ENCODE measurements around a stretch of chr4.

- RRBS: 2% methylated on average over 74 of the region's 116 CpGs
Observed at GRCh38 chr4:41360235-41361175, 103.8 kb downstream of the UCHL1 start.

DNA sequence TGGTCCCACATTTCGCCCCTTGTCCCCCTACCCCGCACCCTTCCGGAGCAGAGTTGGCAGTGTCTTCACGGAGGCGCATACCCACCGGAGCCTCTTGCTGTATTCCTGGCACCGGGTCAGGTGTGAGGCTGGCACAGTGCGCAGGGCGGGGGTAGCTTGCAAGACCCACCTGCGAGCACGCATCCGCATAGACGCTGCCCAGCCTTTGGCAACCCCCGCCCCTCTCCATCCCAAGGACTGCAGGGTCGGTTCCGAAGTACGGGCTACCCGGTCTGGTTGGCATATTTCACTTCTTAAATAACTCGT is 104.6 kb downstream of the UCHL1 start:
- RRBS: 90% methylated on average over 6 of the region's 19 CpGs

- RRBS: no CpG with 5 or more reads among the region's 4 CpGs
Observed at GRCh38 chr4:41361878-41362162, 105.1 kb downstream of the UCHL1 start.

GRCh38 chr4:41437191-41437509 is 100.8 kb upstream of the LIMCH1 start:
- RRBS: no CpG with 5 or more reads among the region's 1 CpG

DNA sequence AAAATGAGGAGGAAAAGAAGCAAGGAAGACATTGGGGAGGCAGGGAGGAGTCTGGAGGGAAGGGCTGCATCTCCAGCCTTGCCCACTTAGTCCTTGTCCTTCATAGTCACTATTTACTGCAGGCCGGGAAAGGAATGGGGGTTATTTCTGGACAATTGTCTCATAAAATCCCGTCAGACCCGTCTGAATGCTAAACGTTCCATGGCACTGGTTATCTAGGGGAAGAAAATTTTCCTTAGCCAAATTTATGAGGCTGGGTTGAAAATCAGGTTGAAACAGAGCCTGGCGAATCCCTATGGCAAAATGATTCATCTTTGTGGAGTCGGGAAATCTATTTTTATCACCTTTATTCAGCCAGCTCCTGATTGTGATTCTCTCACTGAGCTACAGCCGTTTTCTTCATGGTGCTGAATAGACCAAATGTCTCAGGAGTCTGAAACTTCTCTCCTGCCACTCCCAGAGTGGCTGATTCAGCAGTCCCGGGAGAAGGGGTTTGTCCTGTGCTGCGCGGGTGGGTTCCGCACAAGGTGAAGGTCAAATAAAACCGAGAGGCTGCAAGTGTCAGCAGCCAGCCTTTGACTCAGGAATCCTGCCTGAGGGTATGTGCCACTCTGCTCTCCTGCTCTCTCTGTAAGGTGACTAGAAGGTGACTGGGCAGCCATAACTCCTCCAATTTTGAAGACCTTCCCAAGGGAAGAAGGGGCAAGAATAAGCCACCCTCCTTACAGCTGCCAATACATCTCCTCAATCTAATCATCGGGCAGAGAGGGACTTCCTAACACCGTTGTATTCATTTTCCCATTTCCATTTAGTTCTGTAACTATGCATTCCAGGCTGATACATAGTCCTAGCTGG is 1.1 kb downstream of the LIMCH1 start:
- RRBS: no CpG with 5 or more reads among the region's 14 CpGs

- RRBS: 84% methylated on average over 12 of the region's 25 CpGs
Observed at GRCh38 chr4:41882398-41882867, 52.8 kb upstream of the TMEM33 start.

DNA sequence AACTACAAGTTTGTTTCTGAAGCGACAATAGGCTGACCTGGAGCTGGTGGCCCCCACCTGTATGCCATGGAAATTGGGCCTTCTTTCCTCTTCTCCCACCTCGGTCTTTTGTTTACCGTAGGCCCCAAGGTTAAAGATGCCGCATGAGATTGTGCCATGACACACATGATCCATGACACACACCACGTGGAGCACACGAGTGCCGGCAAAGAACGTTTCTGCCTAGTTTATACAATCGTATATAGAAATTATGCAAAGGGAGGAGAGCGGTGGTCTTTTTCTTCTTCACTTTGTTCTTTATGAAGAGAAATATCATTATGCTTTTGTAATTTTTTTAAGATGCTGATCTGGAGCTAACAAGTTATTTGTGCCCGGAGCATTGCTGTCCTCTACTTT is 473 bp downstream of the TMEM33 start:
- RRBS: no CpG with 5 or more reads among the region's 11 CpGs

DNA sequence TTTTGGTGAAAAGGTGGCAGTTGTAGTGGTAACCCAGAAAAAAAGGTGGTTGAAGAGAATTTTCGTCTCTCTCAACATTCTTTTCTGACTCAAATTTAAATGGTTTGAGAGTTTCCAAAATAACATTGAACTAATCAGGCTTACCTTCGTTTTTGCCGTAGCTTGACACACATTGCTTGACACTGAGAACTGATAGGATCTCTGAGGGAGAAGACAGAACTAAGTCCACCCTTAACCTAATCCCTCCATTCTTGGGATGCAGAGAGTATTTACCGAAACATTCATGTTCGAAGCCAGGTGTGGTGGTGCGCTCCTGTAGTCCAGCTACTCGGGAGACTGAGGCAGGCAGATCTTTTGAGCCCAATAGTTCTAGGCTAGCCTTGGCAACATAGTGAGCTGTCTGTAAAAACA is 1.0 kb downstream of the SLC30A9 start:
- RRBS: no CpG with 5 or more reads among the region's 7 CpGs

DNA sequence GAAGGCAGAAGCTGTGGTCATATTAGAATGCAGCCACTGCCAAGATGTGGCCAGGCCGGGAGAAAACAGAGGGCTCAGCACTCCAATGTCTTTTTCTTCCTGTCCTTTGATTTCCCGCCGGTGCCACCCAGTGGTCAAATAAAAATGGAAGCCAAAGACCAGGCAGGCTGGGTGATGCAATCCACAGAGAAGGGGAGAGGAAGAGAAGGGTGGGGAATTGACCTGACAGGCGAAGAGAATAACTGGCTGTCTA is 94.9 kb upstream of the SHISA3 start:
- RRBS: 0% methylated on average over 2 of the region's 4 CpGs

- RRBS: no CpG with 5 or more reads among the region's 7 CpGs
Observed at GRCh38 chr4:42431944-42432593, 34.8 kb downstream of the SHISA3 start.

GRCh38 chr4:42632687-42632990 is 24.3 kb downstream of the ATP8A1 start:
- RRBS: no CpG with 5 or more reads among the region's 1 CpG

DNA sequence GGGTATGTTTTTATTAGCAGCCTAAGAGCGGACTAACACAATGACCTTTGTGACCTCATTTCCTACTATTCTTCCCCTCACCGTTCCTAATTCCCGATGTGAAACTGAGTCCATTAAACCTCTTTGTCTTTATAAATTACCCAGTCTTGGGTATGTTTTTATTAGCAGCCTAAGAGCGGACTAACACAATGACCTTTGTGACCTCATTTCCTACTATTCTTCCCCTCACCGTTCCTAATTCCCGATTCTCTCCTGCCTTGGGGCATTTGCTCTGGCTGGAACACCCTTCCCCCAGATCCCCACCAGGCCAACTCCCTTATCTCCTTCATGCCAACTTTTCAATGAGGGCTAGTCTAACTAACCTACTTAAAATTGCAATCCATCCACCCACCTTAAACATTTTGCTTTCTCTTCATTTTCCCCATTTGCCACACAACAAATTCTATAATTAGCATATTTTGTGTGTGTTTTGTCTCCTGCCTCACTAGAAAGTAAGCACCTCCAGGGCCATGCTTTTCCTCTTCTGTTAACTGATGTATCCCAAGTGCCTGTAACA is 4.0 kb downstream of the ATP8A1 start:
- RRBS: no CpG with 5 or more reads among the region's 6 CpGs

DNA sequence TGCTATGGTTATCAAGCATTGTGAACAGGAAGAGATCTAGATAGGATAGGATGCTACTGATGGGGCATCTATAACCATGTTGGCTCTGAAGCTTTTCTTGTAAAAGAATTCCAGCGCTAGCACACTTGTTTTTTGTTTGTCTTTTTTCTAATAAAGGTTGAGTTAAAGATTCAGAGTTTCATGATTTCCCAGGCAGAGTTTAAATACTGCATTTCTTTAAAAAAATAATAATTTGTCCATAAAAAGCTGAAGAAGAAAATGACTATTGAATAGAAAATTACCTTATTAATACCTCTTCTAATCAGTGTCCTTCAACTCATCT is 448.4 kb upstream of the GNPDA2 start:
- RRBS: no CpG with 5 or more reads among the region's 1 CpG

DNA sequence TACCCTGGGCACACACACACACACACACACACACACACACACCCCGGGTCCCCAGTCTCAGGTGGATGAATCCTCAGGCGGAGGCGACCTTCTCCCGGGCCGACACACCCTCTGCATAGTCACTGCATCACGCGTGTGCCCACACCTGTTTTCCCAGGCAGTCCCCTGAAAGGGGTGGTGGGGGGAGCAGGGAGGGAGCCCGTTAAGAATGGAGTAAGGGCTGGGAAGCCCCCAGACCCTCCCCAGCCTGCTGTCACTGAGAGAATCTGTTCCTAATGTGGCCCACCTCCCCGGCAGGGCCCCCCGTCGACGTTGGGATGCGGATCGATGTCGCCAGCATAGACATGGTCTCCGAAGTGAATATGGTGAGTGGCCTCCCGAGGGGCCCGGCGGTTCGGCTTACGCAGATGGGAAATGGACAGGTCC is 766 bp downstream of the GABRB1 start:
- RRBS: 68% methylated on average over 10 of the region's 21 CpGs

- RRBS: no CpG with 5 or more reads among the region's 5 CpGs
Observed at GRCh38 chr4:47704521-47704790, 133.4 kb downstream of the CORIN start.

- RRBS: no CpG with 5 or more reads among the region's 6 CpGs
Observed at GRCh38 chr4:47704791-47705235, 133.1 kb downstream of the CORIN start.

DNA sequence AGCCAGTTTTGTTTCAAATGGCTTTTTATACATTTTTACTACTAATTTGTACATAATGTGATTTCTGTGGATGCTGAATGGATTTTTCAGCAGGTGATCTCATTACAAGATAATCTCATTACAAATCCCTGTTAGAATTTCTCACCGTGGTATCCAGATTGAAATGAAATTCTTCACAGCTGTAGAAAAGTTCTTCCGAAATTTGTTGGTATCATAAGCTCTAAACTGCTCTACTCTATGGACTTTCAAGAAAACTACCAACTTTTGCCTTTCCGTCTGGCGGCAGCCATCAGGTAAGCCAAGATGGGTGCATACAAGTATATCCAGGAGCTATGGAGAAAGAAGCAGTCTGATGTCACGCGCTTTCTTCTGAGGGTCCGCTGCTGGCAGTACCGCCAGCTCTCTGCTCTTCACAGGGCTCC is 131.8 kb downstream of the CORIN start:
- RRBS: no CpG with 5 or more reads among the region's 8 CpGs

GRCh38 chr4:48093805-48094294 is 40.2 kb downstream of the TXK start:
- RRBS: no CpG with 5 or more reads among the region's 3 CpGs